Skeletal muscle cell (primary cell): Measurements from ENCODE around the genes ATP8B2 and CHRNB2.

- RRBS = no CpG with 5 or more reads among the region's 9 CpGs
These were observed 34.2 kb downstream of the TPM3 start for GRCh38 chr1:154157393-154158335.

DNA sequence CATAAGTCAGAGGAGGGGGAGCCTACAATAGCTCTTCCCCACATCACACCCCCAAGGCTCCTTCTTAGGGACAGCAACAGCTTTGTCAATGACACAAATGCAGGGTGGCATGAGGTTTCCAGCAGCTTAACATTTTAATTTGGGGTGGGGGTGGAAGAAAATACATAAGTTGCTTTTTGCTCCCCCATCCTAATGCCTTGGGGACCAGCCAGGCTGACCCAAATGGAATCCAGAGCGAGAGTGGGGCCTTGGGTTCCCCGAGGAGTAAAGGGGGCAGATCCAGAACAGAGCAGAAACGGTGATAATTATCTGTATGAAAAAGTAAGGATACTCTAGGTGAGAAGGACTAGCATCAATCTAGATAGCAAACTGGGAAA lies 24.3 kb downstream of the TPM3 start:
- RRBS = no CpG with 5 or more reads among the region's 3 CpGs

DNA sequence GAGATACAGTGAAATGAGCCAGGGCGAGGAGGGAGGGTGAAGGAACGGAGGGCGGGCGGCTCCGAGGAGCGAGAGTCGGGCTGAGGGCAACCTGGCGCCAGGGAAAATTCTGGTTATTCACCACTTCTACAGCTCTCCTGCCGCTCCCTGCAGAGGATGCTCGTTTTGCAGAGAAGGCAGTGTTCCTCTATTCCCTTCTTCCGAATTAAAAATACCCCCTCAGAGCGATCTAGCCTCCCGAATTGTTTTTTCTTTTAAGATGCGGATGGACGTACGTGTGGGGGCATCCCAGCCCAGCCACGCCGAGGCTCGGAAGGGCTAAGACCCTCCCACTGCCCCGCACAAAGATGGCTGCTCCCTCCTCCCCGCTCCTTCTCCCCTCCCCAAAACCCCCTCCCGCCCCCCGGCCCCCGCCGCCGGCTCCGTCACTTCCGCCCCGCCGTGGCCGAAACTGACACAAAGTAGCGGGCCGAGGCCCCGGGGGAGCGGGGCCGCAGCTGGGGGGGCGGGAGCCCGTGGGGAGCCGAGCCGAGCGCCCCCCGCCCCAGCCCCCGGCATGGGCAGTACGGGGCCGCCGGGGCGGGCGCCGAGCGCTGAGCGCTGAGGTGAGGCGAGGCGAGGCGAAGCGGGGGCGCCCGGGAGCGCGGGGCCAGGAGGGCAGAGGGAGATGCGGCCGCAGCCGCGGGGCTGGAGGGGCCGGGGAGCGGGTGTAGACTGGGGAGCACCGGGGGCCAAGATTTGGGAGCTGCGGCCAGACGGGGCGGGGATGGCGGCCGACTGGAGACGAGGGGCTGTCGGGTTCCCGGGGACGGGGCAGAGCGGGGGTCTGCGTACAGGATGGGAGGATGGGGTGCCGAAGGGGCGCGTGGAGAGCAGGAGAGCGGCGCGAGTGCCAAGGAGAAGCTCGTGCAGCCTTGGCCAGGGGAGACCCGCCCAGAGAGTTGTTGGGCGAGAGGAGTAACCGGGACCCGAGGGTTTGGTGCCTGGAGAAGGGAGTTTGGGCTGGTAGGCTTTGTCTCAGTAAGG lies at the start of gene ATP8B2:
TSS of gene ATP8B2 (plus strand) at position 428 of the 1,026 bp plus-strand sequence.
- RRBS = 1% methylated on average over 39 of the region's 88 CpGs

GRCh38 chr1:154342695-154343451 lies 17.5 kb downstream of the ATP8B2 start:
- RRBS = no CpG with 5 or more reads among the region's 21 CpGs

DNA sequence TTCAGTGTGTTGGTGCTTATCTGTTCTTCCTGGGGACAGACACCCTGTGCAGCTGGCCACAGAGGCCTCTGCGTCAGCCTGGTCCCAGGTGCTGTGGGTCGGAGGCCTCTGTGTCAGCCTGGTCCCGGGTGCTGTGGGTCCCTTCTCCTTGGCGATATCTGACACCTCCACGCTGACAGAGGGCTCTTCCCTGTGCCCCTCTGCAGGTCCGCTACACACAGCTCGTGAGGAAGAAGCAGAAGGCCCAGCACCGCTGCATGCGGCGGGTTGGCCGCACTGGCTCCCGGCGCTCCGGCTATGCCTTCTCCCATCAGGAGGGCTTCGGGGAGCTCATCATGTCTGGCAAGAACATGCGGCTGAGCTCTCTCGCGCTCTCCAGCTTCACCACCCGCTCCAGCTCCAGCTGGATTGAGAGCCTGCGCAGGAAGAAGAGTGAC lies 23.3 kb downstream of the ATP8B2 start:
- RRBS = no CpG with 5 or more reads among the region's 20 CpGs

GRCh38 chr1:154419386-154419983 lies 14.3 kb downstream of the IL6R start:
- RRBS = no CpG with 5 or more reads among the region's 9 CpGs

GRCh38 chr1:154434276-154435439 lies 29.5 kb downstream of the IL6R start:
- RRBS = 12% methylated on average over 4 of the region's 31 CpGs

DNA sequence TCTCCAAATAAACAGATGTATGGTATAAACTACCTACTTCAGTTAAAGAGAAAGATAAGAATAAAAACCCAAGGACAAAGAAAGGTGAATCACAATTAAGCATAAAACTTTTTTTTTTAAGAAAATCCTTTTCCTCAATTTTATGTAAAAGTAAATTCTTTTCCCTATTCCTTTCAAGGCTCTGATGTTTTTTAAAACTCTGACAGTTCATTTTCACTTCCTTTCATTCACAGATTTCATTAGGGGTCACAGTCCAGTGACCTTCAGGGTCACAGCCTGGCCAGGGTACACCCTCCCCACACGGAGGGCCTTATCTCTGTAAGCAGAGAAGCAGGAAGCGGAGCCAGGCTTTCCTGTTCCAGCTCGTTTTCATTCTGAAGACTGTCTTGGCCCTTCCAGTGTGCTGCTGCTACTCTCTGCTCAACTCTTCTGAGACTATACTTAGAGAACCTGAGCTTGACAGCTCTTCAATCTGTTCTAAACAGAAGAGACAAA lies 5.1 kb upstream of the TDRD10 start:
- RRBS = no CpG with 5 or more reads among the region's 3 CpGs

- RRBS = 2% methylated on average over 33 of the region's 56 CpGs
These were observed at the start of gene CHRNB2 for GRCh38 chr1:154567434-154568222. CHRNB2 (plus strand) TSS chr1:154567778.

DNA sequence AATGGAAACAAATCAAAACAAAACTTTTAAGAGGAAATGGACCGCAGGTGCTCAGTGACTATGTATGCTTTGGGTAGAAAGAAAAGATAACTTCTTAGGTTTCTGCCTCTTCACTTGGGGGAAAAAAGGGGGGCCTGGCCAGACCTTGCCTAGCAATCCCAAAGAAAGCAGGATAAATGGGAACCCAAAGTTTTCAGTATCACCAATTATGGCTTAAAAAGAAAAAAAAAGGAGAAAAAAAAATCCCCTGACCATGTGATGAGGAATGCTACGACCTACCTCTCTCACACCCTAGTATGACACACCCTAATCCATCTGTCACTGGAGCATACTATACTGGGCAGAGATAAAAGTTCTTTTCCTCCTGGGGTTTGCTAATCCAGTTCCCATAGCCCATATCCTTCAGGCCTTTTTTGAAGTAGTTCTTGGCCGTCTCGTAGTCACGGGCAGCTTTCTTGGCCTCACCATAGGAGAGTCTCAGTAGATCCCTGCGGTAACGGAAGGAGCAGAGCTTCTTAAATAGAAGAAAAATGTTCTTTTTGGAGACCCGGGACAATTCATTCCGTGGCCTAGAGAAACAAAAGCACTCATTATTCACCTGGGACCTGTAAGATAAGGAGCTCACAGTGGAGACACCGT lies 17.0 kb downstream of the CHRNB2 start:
- RRBS = no CpG with 5 or more reads among the region's 10 CpGs

DNA sequence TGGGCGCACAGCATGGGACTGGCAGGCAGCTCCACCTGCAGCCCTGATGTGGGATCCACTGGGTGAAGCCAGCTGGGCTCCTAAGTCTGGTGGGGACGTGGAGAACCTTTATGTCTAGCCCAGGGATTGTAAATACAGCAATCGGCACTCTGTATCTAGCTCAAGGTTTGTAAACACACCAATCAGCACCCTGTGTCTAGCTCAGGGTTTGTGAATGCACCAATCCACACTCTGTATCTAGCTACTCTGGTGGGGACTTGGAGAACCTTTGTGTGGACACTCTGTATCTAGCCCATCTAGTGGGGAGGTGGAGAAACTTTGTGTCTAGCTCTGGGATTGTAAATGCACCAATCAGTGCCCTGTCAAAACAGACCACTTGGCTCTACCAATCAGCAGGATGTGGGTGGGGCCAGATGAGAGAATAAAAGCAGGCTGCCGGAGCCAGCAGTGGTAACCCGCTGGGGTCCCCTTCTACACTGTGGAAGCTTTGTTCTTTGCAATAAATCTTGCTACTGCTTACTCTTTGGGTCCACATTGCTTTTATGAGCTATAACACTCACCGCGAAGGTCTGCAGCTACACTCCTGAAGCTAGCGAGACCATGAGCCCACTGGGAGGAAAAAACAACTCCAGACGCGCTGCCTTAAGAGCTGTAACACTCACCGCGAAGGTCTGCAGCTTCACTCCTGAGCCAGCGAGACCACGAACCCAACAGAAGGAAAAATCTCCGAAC lies 63.3 kb upstream of the ADAR start:
- RRBS = no CpG with 5 or more reads among the region's 15 CpGs

DNA sequence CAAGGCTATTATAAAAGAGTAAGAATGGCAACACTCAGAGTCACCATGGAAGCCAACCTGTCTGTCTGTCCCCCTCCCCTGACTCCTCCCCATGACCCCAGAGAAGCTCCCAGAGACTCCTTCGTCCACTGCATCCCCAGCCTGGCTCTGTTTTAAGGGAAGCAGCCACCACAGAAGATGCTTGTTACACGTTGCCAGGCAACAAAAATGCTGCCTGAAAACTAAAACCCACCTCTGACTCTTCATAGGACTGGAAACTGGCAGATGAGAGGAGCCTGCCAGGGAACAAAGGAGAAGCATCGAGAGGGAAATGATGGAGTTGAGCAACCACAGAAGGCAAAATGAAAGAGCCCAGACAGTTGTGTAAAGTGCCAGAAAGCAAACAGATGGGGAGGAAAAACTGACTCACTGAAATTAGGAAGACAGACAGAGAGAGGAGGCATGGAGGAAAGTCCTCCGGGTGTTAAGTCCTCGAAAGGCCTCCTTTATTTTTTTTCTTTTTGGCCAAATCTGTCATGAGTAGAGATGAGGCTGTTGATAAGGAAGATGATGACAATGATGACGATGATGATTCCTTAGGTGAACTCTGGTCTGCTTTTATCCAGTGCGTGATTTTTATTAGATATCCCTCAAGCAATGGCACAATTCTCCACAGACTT lies 118.3 kb downstream of the KCNN3 start:
- RRBS = no CpG with 5 or more reads among the region's 7 CpGs

DNA sequence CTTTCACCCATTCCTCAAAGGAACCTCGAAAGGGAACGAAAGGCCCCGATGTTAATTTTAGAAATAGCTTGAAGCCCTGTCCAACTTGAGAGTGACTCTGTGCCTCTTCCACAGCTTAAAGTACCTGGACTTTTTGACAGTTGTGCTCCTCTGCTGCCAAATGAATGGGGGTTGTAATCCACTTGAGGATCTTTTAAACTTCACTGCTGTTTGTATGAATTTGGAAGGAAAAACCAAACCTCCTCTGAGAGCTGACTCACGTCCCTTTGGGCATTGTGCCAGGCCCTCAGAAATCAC lies 78.5 kb downstream of the KCNN3 start:
- RRBS = no CpG with 5 or more reads among the region's 4 CpGs

DNA sequence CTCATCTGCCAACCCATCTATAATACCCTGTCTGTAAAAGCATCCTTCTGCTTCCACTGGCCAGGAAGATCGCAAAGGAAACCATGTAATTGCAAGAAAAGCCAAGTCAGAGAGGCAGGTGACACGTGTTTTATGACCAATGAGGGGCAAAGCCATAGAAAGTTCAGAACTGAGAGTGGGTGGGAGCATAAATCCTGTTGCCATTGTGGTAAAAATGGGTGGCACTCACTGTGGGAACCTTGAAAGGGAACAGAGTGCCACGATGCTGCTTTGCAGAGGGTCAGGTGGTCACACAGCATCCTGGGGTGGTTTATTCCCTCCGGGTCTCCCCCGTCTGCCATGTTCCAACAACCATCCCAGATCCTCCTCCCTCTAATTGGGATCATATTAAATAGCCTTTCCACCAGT lies 78.2 kb downstream of the KCNN3 start:
- RRBS = no CpG with 5 or more reads among the region's 5 CpGs

DNA sequence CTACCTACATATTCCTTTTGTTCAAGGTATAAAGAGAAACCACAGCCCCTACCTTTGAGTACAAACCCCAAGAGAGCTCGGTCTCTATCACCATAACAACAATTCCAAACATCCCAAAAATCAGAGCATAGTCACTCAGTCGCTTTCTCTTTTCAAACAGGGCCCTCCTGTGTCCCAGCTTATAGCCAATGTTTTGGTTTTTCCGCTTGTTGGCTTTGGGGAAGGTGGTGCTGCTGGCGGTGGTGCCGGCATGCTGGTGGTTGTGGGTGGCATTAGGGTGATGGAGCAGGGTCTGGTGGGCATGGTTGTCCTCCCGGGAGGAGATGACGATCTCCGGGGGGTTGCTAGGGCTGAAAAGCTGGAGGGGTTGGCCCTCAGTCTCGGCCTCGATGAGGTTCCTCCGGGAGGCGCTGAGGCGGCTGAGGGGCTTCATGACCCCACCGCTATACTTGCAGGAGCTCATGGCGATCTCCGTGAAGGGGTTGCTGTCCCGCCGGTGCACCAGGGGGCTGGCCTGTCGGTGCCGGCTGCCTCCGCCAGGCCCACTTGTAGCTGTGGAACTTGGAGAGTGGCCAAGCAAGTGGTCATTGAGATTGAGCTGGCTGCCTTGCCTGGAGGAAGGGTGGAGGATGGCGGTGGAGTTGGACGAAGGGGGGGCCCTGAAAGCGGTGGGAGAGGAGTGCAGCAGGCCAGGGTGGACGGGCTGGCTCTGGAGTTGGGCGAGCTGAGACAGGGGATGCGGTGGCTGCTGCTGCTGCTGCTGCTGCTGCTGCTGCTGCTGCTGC lies 909 bp downstream of the KCNN3 start:
- RRBS = 11% methylated on average over 12 of the region's 27 CpGs

DNA sequence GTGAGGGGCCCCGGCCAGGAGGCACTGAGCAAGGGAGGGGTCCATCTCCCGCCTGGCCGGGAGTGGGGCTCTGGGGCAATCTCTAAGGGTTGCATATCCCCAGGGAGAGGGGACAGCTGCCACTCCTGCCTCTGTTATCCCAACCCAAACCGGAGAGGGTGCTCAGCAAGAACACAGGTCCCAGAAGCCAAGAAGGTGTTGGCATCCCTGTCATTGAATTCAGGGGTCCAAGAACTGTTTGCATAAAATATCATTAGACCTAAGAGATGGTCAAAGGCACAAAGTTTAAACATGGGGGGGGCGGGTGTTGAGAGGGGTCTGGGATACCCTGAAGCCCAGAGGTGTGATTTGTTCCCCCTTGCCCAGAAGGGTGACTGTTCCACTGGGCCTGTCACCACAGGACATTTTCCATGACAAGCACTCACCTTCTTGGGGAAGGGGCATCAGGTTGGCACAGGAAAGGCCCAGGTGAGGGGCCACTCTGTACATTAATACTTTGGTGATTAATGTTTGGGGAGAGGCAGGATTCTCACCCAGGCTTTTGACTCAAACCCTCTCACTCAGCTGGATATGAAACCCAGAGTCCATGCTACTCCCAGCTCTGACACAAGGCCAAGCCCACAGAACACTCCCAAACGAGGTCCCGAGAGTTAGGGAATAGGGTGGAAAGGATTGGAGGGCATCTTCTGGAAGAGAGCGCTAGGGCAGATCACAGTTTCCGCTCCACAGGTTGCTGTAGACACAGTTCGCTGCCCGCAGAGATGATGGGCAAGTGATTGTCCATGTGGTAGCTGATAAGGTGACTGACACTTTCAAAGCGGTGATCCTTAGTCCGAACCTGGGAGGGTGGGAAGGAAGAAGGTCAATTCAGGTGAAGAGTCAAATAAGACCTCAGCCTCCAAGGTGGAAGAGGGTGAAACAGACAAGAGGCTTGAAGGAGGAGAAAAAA lies 1.8 kb upstream of the PYGO2 start:
- RRBS = 28% methylated on average over 3 of the region's 13 CpGs

DNA sequence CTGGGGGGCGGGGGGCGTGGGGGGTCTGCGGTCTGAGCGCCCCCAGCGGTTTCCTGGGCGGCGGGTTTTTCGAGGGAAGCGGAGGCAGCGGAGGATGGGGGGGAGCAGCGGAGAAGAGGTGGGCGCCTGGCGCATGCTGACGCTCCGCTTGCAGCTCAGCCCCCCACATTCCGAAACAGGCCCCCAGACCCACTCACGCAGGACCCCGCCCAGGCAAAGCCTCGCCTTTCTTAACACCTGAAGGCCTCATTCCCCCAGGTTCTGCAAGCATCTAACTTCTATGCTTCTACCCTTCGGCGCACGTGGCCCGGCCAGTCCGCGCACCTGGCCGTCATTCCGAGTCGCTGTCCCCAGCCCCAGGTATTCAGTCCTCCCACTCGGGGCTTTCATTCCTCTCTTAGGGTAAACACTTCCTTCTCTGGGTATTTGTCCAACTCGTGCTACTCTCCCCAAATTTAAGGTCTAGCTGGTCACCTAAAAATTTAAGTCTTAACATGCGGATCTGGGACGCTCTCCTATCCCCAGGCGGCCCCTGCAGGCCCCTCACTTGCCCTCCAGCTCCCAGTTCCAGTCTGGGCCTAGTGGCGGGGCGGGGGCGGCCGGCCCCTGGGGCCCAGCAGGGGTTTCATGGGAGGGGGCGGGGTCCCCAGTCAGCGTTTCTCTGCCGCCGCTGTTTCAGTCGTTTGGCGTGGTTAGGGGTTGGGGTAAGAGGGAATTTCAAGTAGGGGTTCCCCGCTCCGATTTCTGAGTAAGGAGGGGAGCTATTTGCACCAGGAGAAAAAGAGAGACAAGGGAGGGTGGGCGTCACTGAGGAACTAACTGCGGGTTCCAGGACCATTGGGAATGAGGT lies 2.8 kb upstream of the ZBTB7B start:
- RRBS = no CpG with 5 or more reads among the region's 47 CpGs

GRCh38 chr1:155012598-155013771 lies 10.4 kb downstream of the ZBTB7B start:
- RRBS = no CpG with 5 or more reads among the region's 8 CpGs

DNA sequence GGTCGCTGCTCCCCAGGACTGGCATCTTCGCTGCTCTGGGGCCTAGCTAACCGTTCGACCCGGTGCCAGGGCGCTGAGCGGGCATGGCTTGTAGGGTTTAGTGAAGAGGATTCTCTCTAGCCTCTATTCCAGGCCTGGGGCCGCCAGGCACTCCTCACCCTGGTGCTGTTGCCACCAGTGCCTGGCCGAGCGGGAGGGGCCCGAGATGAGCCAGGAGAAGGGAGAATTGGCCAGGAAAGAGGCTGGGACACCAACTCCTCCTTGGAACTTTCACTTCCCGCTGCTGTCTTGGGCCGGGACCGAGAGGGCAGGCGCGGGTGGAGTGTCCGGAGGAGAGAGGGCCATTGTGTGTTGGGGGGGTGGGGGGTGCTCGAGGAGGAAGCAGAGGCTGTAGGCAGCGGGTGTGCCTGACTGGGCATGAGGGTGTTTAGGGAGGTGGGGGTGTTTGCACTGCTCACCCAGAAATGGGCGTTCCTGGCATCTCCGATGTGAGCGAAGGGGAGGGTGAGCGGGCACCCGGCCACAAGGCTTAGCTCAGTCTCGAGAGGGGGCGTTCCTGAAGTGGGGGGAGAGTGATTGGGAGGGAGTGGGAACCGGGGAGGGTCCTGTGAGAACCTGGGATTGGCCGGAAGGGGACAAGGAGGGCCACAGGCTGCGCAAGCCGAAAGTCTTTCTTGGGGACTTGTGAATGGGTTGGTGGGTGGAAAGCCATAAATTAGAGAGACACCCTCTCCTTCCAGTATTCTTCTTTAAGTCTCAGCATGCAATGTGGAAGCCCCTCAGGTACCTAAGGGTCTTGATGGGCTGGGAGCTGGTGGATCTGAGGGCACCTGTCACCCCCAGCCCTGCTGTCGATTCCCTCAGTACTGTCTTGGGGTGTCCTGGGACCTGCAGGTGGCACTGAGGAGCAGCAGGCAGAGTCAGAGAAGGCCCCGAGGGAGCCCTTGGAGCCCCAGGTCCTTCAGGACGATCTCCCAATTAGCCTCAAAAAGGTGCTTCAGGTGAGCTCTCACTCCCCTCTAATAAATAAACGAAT lies 979 bp downstream of the ADAM15 start:
- RRBS = 0% methylated on average over 4 of the region's 34 CpGs

DNA sequence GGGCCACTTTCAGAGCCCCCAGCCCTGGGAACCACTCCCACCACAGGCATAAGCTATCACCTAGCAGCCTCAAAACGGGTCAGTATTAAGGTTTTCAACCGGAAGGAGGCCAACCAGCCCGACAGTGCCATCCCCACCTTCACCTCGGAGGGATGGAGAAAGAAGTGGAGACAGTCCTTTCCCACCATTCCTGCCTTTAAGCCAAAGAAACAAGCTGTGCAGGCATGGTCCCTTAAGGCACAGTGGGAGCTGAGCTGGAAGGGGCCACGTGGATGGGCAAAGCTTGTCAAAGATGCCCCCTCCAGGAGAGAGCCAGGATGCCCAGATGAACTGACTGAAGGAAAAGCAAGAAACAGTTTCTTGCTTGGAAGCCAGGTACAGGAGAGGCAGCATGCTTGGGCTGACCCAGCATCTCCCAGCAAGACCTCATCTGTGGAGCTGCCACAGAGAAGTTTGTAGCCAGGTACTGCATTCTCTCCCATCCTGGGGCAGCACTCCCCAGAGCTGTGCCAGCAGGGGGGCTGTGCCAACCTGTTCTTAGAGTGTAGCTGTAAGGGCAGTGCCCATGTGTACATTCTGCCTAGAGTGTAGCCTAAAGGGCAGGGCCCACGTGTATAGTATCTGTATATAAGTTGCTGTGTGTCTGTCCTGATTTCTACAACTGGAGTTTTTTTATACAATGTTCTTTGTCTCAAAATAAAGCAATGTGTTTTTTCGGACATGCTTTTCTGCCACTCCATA lies 1.3 kb upstream of the SLC50A1 start:
- RRBS = no CpG with 5 or more reads among the region's 7 CpGs